Measurements from ENCODE around the genes CDK2, MYL6B and RBMS2.

DNA sequence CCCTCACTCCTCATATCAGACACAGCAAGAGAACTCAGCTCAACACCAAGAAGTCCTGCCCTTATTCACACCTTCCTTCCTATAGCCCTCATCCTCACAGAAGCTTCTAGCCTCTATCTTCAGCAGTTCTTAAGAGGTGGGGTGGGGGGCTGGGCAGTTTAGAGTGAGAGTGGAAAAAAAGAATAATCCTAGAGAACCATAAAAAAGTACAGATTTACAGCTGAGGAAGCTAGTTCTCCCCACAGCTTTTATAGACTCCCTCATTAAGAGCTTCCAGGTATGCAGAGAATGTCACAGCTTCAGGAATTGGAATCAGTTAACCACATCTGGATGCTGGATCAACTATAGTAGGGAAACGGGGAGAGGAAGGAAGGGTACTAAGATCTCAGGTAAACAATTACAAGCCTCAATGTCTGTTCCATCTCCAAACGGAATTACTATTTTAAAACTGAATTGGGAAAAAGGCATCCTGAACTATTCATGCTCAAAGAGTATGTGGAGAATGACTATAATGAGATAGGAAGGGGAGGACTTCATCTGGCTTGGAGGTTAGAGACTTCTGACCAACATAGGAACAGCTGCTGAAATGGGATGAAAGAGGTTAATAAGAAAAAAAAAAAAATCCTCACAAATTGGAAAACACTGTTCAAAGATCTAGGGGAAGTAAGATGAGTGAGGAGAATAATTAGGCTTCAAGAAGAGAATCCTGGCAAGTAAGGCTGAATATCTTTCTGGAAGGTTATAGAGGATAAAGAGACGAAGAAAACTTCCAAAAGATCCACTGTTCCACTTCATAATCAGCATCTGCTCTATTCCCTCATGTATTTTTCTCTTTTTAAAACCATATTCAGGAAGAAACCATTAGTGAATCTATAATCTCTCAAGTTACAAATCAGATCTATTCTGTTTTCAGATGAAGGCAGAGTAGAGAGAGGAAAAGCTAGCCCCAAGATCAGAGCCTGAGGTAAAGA lies 12.5 kb downstream of the GDF11 start:
- PRO-cap = no peak

DNA sequence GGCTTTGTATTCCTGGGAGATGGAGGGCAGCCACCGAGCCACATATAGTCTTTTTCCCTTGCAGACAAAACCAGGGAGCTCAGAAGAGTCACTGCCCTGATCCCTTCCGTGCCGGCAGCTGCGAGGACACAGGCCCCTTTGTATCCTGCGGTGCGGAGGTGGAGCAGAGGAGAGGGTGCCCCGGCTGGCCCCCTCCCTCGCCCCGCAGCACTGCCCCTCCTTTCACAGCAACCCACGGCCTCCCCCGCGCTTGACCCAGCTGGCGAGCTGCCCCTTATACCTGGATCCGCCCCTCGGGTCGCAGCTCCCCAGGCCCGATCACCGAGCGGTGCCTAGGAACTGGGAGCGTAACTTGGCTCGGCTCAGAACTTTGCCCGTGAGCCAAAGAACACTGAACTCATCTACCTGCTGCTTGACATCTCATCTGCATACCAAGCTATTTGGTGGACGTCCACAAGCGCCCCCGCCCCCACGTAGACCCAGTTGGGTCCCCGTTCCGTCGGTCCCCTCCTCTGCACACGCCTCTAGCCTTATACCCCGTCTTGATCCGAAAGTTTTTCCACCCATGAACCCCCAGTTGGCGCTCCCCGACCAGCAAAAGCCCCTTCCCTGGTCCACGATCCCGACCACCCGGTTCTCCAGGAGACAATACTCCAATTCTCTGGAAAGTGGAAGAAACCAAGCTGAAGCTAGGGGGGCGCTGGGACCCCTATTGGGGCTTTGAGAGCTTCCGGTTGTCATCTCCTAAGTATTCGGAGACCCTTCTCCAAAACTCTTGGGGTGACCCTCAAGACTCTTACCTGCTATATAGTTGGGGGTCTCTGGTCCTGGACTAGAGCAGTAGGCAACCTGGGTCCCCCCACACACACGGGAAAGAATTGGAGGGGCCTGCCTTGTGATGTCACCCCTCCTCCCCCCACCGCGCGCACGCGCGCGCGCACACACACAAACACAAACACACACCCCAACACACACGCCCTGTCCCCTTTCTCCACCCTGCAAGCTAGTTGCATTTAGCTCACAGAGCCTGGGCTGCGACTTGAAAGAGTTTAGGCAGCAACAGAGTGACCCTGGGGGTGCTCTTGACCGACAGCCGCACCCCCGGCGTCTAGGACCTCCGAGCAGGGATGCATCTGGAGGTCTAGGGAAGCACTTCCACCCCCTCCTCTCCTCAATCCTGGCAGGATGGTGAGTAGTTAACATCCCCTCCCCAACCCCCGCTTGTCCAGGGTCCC lies 926 bp upstream of the DNAJC14 start:
- PRO-cap = unidirectional peak, minus-strand start at position 624 of the sequence; bidirectional peak, plus-strand start at position 981 of the sequence, minus-strand start at position 918 of the sequence

- PRO-cap = no peak
These were observed 10.4 kb downstream of the PMEL start for GRCh38 chr12:55955382-55955887.

- PRO-cap = no peak
These were observed 7.8 kb downstream of the PMEL start for GRCh38 chr12:55958163-55958415.

DNA sequence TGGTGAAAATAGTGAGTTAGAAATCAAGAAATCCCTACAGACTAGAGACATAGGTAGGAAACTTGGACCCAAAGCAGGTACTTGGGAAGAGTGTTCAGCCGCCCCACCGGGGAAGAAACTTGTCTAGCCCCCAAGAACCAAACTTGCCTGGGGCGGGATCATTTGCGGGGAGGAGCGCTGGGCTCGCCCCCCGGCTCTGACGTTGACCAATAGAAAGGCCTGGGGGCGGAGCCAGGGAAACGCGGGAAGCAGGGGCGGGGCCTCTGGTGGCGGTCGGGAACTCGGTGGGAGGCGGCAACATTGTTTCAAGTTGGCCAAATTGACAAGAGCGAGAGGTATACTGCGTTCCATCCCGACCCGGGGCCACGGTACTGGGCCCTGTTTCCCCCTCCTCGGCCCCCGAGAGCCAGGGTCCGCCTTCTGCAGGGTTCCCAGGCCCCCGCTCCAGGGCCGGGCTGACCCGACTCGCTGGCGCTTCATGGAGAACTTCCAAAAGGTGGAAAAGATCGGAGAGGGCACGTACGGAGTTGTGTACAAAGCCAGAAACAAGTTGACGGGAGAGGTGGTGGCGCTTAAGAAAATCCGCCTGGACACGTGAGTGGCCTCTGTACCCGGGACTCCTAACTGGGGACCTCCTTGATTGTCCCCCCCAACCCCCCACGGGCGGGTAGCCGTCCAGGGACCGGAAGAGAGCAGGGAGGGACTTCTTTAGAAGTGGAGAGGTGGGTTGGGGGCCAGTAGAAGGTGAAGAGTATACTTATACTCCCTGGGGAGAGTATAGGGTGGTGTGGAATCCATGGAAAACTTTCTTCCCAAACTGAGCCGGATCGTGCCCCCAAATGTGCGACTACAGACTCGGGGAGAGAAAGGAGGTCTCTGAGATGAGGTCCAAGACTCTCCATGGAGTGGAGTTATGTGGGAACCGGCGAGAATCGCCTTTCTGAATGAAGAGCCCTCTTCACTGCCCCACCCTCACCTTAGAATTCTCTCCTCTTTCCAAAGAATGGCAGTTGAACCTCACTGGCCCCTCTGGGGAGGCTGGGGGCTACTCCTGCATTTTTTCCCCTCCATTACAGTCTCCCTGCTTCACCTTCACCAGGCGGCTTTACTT lies at the start of gene CDK2:
Gene CDK2, plus strand, starts transcription at position 300 of the 1,111 bp plus-strand sequence.
- PRO-cap = bidirectional peak, plus-strand start at position 272 of the sequence, minus-strand start at position 145 of the sequence

GRCh38 chr12:55977546-55978123 lies 3.8 kb downstream of the RAB5B start:
- PRO-cap = no peak

- PRO-cap = no peak
These were observed 1.8 kb downstream of the ERBB3 start for GRCh38 chr12:56081502-56082526.

- PRO-cap = no peak
These were observed 5.7 kb upstream of the RPL41 start for GRCh38 chr12:56110506-56111428.

- PRO-cap = no peak
These were observed 670 bp downstream of the ZC3H10 start for GRCh38 chr12:56118713-56119158.

GRCh38 chr12:56122473-56123068 lies 4.5 kb downstream of the ZC3H10 start:
- PRO-cap = no peak

DNA sequence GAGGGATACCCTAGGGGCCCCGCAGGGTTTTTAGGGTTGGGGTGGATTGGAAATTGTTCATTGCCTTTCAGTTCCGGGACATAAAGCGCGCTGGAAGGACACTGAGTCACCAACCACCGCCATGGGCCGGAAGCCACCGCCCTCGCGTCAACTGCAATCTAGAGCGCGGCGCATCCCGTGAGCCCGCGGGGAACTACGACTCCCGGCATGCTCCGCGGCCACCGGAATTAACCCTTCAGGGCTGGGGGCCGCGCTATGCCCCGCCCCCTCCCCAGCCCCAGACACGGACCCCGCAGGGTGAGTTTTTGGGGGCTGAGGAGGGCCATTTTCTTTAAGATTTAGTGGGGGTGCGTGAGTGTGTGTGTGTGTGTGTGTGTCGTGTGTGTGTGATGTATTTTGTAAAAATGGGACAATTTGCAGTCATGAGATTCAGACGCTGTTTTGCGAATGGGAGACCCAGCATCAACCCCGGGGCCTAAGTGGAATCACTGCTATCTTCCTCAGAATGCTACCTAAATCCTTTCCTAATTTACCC lies at the start of gene MYL6B:
Gene MYL6B, plus strand, starts transcription at position 253 of the 535 bp plus-strand sequence.
- PRO-cap = bidirectional peak, plus-strand start at position 230 of the sequence, minus-strand start at position 123 of the sequence

DNA sequence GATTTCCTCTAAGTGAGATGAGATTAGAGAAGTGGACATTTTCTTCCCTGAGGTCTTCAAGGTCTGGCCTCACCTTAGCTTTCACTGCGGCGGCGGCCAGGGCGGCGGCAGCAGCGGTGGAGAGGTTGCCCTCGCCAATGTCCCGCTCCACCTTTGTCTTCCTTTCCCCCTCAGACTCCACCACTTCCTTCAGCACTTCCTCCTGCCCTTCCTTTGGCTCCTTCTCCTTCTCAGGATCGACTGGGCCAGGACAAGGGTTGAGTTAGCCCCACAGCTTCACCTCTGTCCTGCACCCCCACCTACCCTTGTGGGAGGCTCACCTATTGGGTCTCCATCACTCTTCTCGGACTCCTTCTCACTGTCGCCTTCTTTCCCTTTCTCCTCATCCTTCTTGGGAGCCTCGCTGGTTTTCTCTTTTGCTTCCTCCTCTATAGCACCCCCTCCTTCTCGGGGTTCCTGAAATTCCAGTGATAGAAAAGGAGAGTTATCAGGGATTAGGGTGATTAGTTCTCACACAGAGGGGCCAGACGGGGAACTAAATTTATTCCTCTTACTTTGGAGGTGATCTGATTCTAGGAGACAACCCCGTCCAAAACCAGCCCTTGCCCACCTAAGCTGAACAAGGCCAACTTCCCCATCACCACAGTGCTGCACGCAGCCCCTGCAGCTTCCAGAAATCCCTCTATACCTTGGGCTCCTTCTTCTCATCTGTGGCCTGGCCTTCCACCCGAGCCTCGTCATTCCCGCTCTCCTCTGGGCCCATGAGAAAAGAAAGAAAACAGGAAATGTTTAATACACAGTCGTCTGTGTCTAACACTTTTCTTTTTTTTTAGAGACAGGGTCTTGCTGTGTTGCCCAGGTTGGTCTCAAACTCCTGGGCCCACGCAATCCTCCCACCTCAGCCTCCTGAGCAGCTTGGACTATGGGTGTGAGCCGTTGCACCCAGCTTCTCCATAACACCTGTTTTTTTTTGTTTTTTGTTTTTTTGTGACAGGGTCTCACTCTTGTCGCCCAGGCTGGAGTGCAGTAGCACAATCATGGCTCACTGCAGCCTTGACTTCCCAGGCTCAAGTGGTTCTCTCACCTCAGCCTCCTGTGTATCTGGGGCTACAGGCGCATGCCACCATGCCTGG lies 11.7 kb downstream of the MYL6 start:
- PRO-cap = no peak

DNA sequence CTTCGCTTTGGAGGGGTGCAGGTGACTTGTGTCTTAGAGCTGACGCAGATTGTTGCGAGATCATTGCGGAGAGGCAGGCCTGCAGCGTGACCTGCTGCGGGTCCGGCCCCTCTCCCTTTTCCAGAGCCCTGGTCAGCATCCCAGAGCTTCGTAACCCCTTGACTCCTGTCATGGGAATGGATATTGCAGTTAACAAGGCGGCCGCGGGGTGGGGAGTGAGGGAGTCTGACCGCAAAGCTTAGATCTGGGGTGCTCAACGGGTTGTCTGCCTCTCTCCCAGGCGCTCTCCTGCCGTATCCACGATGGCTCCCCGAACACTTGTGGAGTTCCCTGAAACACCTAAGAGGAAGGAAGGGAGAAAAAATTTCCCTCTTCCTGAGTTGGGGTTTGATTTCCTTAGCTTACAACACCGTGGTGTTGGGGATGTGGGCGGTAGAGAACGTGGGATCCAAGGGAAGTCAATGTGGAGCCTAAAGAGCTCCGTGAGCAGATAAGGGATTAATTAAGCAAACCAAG lies 515 bp upstream of the RNF41 start:
- PRO-cap = no peak

DNA sequence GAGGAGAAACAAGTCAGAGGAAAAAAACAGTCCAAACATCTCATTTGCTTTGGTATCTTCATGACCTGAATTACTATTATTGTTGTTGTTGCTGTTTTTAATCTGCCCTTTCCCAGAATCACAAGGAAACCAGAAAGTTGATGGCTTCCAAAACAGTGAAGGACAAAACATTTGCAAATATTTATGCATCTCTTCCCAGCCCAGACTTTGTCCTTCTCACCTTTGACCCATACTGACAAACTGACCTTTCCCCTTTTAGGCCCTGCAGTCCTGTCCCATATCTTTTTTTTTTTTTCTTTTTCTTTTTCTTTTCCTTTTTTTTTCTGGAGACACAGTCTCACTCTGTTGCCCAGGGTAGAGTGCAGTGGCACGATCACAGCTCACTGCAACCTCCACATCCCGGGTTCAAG lies 1.9 kb upstream of the APOF start:
- PRO-cap = no peak

GRCh38 chr12:56521183-56521631 lies 413 bp upstream of the RBMS2 start:
- PRO-cap = no peak

DNA sequence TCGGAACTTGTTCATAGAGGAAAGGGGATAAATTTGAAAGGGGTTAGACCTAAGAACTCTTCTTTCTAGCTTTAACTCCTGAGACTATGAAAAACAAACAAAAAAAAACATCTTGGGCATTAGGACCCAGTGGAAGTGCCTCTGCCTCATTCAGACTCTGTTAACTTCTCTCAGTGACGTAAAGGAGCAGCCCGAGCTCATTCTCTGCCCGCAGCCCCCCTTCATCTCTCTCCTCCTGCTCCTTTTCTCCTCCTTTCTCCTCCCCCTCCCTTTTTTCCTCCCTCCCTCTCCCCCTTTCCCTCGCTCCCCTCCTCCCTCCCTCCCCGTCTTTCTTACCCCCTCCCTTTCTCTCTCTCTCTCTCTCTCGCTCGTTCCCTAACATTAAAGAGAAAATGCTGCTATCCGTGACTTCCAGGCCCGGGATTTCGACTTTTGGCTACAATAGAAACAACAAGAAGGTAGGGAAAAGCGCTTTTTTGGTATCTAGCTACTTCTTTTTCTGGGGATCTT lies at the start of gene RBMS2:
Gene RBMS2, plus strand, starts transcription at position 189 of the 510 bp plus-strand sequence.
- PRO-cap = bidirectional peak, plus-strand start at position 200 of the sequence, minus-strand start at position 137 of the sequence

DNA sequence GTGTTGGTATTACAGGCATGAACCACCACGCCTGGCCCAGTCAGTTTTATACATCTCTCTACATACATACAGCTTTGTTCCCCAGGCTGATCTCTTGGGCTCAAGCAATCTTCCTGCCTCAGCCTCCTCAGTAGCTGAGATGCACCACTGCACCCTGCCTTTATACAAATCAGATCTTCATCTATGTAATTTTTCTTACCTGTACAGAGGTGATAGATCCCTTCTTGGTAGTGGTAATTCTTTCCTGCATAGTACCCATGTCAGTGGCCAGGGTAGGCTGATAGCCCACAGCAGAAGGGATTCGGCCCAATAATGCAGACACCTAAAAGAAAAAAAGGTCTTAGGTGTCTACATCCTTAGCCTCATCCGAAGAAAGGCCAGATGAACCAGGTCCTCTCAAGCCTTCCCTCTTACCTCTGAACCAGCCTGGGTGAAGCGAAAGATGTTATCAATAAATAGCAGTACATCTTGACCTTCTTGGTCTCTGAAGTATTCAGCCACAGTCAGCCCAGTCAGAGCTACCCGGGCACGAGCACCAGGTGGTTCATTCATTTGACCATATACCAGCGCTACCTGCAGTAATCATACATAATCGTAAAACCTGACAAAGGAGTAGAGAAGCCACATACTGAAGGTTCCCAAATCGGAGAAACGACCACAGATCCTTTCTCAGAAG lies 3.4 kb downstream of the ATP5F1B start:
- PRO-cap = no peak

DNA sequence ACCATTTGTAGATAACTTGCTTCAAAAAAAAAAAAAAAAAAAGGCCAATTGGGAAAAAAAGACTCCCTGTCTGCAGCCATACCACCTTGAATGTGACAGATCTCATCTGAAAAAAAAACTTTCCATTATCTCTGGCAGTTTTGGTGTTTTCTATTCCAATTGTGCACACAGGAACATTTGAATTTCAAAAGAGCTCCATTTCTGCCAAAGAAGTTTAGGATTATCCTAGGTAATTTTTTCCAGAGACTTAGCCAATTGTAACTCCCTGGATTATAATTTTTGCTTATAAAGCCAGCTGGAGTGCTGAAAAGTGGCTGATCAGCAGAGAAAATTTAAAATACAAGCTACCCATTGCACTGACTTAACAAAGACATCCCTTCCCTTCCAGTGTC lies 63.6 kb downstream of the SDR9C7 start:
- PRO-cap = no peak

DNA sequence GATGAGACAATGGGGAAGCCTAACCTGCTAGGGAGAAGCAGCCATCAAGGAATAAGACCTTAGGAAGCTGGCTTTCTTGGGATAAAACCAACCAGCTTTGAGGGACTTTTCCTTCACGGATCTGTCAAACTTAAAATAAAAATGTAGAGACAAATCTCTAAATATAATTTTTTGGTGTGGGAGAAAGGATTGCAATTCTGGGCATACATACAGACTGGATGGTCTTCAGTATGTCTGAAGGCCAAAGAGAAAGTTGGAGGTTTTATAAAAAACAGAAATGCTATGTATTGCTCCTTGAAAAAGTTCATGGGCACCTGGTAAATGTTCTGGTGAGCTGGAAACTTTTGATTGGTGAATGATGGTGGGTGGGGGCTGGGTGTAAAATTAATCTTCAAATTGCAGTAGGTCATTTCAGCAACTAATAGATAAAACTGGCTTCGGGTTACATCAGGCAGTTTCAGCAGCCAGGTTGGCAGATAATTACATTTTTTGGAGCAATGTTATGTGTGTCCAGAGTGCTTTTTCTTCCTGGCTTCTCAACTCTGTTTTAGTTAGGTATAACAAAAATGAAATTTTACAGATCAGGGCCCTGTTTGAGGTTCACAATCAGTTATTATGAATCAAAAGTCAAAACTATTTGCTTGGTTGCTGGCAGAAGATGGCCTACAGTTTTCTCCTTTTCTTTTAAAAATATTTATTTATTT lies 35.3 kb downstream of the SDR9C7 start:
- PRO-cap = no peak

- PRO-cap = no peak
These were observed 2.4 kb downstream of the MYO1A start for GRCh38 chr12:57047431-57047996.